Skin of body (tissue), 2 donors: ENCODE measurements around the genes NISCH and CACNA1D.

- RAMPAGE, long total RNA, result no peak
These were observed 8.3 kb downstream of the BAP1 start for GRCh38 chr3:52401221-52402106.

DNA sequence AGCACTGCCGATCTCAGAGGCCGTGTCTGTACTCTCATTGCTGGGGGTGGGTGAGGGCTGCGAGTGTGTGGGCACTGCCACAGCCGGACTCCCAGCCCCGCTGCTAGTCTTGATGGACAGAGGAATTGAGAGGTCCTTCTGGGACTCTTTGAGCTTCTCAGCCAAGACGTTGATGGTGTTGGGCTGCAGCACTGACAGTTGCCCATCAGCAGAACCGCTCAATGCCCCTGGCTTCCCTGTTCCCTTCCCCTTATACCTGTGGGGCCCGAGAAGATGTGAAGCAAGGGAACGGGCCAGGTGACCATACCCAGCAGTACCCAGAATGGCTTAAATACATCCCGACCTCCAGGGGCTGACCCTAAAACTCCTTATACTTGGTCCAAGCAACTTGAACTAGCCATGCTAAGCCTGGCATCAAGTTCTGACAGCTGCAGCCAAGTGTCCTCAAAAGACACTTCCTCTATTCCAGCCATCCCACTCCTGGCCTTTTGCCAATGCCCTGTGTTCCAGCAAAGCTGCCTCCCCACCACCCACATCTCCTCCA is 6.1 kb downstream of the BAP1 start:
- RAMPAGE, long total RNA, result no peak

DNA sequence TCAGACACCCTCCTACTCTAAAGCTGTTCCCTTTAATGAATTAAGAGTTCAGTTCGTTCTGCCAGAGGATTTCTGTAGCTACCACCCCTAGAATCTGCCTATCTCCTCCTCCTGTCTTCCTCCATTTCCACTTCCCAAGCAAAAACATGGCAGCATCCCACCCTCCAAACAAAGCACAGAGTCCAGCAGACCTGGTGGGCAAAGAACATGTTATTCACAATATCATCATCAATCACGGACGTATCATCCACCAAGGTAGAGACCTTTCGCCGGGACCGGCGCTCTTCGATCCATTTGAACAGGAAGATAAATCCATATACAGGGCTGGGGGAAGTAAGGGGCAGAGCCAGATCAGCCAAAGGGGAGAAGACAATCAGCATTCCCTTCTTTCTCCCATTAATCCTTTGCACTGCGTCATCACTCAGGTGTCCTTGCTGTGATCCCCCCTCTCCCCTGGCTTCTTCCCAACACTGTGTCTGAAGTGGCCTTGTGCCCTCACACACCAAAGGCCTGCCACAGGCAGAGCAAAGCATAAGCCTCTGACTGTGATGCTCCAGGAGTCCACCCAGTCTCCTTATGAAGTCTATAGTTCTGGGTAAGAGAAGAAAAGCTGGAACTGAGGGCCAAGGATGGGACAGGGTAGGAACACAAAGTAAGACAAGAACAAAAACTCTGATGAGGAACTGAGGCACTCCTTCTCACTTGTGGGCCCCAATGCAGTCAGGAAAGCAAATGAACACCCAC is 1.4 kb downstream of the BAP1 start:
- RAMPAGE, long total RNA, result no peak

DNA sequence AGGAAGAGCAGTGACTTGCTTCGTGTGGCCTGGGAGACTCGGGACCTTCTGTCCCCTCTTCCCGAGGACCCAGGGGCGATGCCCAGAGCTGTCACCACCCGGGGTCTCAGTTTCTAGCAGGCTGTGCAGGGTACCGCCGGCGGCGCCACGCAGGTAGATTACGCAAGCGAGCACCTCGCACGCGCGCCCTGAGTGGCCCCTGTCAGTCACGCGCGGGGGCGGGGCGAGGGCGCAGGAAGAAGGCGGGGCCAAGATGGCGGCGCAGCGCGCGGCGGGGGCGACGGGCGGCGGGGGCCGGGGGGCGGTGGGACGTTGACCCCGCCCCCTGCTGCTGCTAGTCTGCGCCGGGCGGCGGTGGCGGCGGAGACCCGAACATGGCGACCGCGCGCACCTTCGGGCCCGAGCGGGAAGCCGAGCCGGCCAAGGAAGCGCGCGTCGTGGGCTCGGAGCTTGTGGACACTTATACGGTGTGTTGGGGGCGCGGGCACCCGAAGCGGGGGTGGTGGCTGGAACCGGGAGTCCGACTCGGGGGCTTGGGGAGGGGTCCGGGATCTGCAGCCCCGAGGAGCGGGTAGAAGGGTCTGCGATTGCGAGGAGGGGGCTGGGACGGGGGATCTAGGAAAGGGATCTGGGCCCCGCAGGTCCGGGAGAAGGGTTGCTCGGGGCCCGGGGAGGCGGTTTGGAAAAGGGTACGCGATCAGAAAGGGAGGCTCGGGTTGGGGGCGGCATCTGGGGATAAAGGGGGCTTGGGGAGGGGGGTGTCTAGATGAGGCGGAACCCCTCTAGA is at the start of gene NISCH:
NISCH (plus strand) TSS at position 337 of the 787 bp plus-strand sequence.
- RAMPAGE, long total RNA, result no peak

GRCh38 chr3:52614358-52615145 is 71.3 kb upstream of the GNL3 start:
- RAMPAGE, long total RNA, result no peak

DNA sequence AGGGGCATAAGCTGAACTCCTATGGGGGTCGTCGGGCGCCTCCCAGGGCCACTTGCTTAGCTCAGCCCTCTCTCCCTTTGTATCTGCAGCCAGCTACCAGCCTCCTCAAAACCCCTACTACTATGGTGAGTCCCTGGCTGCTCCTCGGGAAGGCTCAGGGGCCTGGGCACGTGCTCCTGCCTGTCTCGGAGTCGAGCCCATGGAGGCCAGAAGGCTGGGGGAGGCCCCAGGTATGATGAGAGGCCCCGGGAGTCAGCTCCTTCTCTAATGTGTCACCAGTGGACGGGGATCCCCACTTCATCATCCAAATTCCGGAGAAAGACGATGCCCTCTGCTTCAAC is 11.4 kb downstream of the ITIH3 start:
- RAMPAGE, long total RNA, result no peak

DNA sequence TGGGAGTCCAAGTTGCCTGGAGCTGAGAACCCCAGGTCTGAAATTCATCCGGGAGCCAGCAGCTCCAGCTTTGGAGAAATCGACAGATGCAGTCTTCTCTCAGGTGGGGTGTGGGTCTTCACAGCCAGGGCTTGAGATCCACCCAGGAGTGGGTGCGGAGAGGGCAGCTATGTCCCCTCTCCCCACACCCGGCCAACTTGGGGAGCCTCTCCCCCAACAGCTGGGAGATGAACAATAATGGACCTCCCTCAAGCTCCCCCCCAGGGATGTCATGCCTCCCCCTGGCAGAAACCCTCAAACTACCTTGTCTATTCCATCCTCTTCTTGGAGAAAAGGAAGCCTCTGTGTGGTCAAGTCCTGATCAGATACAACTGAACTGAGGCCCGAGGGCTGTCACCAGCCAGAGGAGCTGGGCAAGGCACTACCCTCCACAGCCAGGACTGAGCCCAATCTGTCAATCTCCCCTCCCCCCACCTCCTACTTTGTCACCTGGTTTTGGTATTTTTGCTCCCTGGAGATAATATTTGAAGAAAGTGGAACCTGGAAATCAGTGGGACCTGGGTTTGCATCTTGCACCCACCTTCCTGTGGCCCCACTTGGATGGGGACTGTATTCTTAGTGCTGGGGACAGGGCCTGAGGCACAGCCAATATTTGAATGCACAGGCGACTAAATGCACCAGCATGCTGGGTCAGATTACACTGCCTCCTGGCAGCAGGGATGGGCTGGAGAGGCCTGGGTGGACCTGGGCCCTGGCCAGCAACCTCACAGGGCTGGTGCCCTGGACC is 10.8 kb downstream of the ITIH4 start:
- RAMPAGE, long total RNA, result no peak

GRCh38 chr3:52820238-52821258 is 9.9 kb downstream of the ITIH4 start:
- RAMPAGE, long total RNA, result no peak

DNA sequence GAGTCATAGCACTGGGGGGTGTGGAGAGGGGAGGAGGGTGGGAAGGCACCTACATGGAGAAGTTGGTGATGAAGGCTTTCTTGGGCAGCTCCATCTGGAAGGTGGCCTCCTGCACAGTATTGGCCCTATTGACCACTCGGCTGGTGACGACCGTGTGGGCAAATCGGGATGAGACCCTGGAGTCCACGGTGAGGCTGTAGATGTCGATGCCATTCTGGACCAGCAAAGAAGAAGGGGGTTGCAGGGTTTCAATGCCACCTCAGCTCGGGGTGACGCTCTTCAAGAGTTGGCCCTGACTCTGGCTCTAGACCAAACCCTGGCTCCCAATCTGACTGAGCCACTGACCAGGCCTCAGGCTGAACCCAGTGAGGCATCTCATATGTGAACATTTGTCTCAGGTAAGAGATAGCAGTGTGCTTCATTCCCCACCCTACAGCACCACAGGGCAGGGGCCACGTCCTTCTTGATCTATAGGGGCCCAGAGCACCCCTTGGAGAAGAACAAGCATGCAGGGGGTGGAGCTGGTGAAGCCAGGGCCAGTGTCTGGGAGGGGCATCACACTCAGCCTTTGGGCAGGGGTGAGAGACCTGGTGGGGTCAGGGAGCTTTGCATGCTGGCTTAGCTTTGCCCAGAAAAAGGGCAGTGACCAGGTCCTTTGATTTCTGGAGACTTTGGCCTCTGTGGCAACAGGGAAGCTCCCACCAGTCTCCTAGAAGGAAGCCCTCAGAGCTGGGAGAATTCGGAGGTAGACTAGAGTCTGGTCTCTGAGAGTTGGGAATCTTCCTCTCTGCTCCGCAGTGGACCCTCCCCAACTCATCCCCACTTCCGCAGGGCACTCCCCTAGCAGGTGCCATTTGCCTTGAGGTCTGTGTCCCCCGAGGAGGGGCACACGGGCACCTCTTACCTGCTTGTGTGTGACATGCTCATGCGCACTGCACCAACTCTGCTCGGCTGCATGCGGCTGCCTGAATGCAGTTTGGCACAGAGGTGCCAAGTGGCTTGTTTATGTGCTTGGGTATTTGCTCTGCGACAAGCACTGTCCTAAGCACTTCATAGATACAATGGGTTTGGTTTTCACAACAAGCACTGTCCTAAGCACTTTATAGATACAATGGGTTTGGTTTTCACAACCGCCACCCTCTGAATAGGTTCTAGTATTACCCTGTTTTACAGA is 1.0 kb downstream of the ITIH4 start:
- RAMPAGE, long total RNA, result no peak

- RAMPAGE, long total RNA, result no peak
These were observed 27.6 kb downstream of the RFT1 start for GRCh38 chr3:53102698-53103000.

DNA sequence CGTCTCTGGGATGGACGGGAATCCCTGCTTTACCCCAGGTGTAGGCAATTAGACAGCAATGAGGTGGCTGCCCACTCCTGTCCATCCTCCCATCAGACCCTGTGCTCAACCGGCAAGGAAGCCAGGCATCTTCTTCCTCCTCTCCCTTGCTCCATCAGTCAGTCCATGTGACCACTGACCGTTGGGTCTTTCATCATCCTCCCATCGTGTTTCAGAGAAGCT is 8.9 kb upstream of the PRKCD start:
- RAMPAGE, long total RNA, result no peak

DNA sequence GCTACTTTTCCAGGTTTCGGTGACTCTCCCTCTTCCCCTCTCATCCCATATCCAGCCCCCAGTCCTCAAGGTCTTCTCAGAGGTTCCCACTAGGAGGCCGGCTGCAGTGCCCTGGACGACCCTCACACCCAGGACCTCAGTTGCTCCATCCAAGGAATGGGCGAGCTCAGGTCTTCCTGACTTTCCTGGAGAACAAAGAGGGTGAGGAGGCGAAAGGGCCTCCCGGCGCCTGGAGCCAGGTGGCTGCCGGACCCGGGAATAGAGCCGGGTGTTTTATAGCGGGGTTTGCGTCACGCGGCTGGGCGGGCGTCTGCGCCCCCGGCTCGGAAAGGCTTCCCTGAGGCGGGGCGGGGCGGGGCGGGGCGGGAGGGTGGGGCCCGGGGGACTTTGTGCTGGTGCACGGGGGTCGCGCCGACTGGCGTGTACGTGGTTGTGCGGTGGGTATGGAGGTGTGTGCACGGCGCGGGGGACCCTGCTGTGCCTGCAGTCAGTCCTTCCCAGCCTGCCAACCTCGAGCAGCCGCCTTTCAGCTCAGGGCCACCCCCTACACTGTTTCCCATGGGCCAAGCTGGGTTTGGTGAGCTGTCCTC is 4.6 kb upstream of the PRKCD start:
- RAMPAGE, long total RNA, result no peak

DNA sequence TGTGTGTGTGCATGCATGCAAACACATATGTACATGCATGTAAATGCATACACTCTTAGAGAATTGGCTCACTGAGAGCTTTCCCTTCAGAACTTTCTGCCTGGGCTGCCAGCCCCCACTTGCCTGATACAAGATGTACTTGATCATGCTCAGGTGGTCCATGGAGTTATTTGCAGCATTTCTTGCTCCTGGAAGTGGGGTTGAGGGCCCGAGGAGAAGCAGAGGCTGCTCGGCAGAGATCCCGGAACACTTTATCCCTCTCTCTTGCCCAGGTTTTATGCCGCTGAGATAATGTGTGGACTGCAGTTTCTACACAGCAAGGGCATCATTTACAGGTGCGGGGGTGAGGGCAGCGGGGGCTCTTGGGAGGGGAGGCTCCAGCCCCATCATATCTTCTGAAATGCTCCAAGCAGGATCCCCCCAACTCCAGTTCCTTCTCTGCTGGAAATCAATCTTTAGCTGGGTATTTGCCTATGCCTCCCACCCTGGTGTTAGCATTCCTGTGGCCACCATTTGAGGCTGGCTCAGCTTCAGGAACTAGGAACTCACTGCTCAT is 26.1 kb downstream of the PRKCD start:
- RAMPAGE, long total RNA, result no peak

- RAMPAGE, long total RNA, result no peak
These were observed 26.9 kb downstream of the TKT start for GRCh38 chr3:53228857-53229372.

- RAMPAGE, long total RNA, result no peak
These were observed 20.8 kb downstream of the TKT start for GRCh38 chr3:53234964-53235427.

- RAMPAGE, long total RNA, result no peak
These were observed 970 bp downstream of the DCP1A start for GRCh38 chr3:53346188-53346957.

GRCh38 chr3:53493624-53494756 is at the start of gene CACNA1D:
Gene CACNA1D, plus strand, starts transcription at chr3:53494611.
- RAMPAGE, long total RNA, result no peak

- RAMPAGE, long total RNA, result no peak
These were observed 569 bp downstream of the CACNA1D start for GRCh38 chr3:53494879-53495481.

- RAMPAGE, long total RNA, result no peak
These were observed 76.4 kb downstream of the CACNA1D start for GRCh38 chr3:53570838-53571144.

DNA sequence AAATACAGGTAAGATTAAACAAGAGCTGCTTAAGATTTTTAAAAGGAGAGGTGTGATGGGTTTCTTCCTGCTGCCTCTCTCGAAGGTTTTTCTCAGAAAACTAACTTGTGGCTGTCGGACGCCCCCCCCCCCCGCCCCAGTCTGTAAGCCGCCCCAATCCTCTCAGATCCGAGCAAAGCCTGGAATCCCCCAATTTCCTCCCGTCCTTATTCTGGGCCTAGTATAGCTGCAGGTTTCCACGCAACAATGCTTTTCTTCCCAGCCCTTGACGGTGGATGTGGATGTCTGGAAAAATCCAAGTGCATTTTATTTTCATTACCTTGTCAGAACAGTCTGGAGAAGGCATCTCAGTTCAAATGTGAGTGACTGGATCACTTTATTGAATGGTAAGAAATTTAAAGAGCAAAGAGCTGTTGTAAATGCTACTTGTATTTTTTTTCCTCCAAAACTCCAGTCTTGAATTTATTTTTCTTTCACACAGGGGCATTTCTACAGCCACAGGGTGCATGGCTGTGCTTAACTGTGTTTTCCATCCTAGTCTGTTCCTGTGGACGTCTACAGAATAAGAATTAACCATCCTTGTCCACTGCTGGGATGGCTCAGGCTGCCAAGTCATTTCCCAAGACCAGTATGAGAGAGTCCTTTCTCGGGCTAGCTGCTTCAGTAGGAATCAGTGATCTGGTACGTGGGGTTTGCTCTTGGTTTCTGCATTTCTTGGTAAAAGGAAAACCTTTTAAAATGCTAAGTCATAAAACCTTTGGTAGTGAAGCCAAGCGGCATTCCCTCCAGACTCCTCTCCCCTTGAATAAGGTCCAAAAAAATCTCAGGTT is 30.0 kb downstream of the CHDH start:
- RAMPAGE, long total RNA, result no peak